BJ (cell line): ENCODE results near the genes PITPNM1 and CDK2AP2.

DNA sequence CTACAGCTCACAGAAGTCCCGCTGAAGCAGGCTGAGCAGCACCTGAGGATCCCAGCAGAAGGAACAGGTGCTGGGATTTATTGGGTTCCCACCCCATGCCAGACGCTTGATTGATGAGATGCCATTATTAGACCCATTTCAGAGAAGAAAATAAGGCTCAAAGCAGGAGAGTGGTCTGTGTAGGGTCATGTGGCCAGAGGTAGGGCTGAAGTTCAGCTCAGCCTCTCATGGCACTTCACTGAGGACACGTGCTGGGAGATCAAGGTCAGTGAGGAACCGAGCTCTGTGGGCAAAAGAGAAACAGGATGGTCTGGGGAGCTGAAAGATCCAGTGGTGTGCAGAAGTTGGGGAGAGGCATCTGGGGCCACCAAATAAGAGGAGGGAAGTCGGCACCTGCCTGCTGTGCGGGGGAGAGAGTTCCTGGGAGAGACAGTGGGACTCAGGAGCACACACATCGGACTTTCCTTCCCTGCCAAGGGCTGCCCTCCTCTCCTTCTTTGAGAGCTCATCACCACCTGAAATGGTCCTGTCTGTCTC, 19.6 kb downstream of the RHOD start:
- CAGE, long polyA plus RNA, result no peak
- RRBS, result no CpG with 5 or more reads among the region's 7 CpGs

DNA sequence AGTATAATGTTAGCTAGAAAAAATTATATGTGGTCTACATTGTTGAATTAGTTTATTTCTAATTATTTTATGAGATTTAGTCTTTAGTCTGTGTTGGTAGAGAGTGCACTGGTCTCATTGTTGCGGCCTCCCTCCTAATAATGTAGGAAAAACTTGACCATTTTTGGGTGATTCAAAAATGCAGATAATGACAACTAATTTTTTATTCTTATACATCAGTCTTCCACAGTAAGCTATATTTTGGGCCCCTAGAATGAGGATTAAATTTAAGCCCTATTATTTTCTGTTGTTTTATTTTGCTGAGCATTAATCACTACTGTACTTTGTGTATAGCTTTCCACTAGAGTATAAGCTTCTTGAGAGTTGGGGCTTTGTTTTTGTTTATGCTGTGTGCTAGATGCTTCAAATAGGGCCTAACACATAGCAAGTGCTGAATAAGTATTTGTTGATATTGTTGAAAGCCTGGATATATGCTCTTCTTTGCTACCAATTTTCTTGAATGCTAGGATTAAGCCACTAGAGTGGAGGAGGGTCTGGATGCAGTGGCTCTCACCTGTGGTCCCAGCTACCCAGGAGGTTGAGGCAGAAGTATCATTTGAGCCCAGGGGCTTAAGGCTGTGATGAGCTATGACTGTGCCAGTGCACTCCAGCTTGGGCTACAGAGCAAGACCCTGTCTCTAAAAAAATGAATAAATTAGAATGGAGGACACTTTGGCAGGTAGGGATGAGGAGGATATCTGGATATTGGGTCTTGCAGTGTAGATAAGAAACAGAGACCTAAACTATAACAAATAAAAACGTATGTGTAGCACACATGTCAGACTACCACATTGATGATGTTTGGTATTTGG, 9.6 kb downstream of the KDM2A start:
- CAGE, long polyA plus RNA, result no peak
- RRBS, result no CpG with 5 or more reads among the region's 2 CpGs

- CAGE, long polyA plus RNA, result no peak
- RRBS, result no CpG with 5 or more reads among the region's 4 CpGs
Observed at GRCh38 chr11:67179747-67180375, 60.8 kb downstream of the KDM2A start.

DNA sequence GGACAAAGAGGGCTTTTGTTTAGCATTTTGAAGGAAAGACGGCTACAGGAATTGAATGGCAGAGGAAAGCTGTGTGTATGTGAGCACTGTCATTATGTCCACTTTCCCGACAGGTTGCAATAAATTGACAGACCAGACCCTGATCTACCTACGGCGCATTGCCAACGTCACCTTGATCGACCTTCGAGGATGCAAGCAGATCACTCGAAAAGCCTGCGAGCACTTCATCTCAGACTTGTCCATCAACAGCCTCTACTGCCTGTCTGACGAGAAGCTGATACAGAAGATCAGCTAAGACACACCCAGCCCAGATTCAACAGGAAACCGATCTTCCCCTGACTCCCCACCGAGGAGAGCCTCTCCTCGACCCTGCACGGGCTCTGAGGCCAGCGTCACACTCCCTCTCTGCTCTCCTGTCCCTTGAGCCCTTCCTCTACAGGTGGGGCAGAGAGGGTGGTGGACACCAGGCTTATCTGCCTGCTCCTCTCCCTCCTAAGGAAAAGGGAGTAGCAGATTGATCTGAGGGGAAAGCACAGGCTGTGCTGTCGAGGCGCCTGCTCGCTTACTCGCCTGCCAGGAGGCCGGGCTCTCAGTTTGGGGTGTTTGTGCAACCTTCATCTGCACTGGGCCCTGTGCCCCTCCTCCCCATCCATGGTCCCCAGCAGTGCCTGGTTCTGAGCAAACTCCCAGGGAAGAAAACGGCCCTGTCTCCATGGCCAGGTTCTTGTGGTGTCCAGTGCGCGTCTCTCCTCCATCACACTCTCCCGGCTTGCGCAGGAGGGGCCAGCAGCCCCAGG, 11.3 kb upstream of the GRK2 start:
- CAGE, long polyA plus RNA, result no peak
- RRBS, result no CpG with 5 or more reads among the region's 25 CpGs

- CAGE, long polyA plus RNA, result no peak
- RRBS, result no CpG with 5 or more reads among the region's 5 CpGs
Observed at GRCh38 chr11:67256343-67256842, 9.9 kb upstream of the GRK2 start.

GRCh38 chr11:67262583-67263225, 3.6 kb upstream of the GRK2 start:
- CAGE, long polyA plus RNA, result no peak
- RRBS, result no CpG with 5 or more reads among the region's 14 CpGs

GRCh38 chr11:67331635-67332391, 21.5 kb downstream of the POLD4 start:
- CAGE, long polyA plus RNA, result no peak
- RRBS, result no CpG with 5 or more reads among the region's 5 CpGs

DNA sequence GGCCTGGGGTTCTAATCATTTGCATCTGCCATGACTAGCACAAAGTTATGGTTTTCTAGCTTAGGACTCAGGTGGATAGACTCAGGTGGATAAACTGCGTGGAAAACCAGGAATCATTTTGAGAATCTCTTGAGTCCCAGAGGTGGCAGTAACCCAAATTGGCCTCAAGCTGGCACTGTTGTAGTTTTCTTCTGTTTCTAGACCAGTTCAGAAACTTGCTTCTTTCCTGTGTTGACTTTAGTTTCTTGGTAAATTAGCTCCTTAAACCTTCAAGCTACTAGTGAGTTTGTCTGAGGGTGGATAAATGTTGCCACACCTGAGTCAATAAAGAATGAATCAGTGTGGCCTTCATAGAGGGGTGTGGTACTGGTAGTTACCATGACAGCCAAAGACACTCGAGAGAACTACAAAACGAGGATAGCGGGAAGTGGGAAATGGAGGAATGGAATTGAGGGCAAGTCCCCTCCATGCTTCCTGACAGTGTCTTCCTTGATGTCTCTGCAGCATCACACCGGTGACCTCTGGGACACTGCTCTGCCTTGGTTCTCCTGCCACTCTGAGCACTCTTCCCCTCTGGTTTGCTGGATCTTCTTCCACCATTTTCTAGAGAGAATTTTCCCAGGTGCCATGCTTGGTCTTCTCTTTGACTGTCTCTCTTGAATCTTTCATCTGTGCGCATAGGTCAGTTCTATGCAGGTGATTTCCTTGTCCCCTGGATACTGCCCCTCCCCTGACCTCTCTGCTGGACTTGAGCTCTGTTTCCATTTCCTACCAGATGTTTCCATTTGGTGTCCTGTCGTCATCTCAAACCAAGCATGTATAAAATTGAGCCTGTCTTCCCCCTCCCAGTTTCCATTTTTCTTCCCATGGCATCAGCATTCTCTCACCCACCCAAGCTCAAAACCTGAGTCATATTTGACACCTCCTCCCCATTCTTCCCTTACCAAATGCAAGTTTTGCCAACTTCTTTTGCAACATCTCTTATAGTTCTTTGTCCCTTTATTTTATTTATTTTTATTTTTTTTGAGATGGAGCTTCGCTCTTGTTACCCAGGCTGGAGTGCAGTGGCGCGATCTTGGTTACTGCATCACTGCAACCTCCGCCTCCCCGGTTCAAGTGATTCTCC, 7.1 kb downstream of the POLD4 start:
- CAGE, long polyA plus RNA, result no peak
- RRBS, result no CpG with 5 or more reads among the region's 12 CpGs

GRCh38 chr11:67349435-67350170, 3.7 kb downstream of the POLD4 start:
- CAGE, long polyA plus RNA, result no peak
- RRBS, result no CpG with 5 or more reads among the region's 4 CpGs

DNA sequence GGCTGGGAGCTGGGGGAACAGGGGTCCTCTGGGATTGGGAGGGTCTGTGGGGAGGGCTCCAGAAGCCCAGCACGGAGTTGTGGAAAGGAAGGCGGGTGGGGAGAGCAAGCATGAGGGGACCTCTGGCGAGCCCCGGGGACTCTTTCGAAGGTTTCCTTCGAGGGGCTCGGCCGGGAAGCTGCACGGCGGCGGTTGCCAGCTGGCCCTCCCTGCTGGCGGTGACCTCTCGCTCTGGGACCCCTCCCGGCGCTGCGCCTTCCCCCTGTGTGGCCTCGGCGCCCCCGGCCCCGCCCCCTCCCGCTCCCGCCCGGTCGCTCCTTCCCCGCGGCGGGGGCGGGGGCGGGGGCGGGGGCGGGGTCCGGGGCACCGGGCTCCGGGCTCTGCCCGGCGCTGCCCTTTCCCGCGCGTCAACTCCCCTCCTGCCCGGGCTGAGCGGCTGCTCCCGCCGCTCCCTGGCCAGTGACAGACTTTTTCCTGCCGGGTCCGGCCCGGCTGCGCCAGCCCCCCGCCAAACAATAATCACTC, 1.0 kb downstream of the CLCF1 start:
- CAGE, long polyA plus RNA, result no peak
- RRBS, result 1% methylated on average over 25 of the region's 48 CpGs

DNA sequence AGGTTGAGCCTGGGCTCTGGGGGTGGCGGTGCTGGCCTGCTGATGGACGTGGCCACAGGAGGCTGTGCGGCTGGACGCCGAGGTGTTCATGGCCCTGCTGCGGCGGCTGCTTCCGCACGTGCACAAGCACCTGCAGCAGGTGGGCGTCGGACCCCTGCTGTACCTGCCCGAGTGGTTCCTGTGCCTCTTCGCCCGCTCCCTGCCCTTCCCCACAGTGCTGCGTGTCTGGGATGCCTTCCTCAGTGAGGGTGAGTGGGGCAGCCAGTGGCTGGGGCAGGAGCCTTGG, 2.8 kb downstream of the TBC1D10C start:
- CAGE, long polyA plus RNA, result no peak
- RRBS, result no CpG with 5 or more reads among the region's 15 CpGs

DNA sequence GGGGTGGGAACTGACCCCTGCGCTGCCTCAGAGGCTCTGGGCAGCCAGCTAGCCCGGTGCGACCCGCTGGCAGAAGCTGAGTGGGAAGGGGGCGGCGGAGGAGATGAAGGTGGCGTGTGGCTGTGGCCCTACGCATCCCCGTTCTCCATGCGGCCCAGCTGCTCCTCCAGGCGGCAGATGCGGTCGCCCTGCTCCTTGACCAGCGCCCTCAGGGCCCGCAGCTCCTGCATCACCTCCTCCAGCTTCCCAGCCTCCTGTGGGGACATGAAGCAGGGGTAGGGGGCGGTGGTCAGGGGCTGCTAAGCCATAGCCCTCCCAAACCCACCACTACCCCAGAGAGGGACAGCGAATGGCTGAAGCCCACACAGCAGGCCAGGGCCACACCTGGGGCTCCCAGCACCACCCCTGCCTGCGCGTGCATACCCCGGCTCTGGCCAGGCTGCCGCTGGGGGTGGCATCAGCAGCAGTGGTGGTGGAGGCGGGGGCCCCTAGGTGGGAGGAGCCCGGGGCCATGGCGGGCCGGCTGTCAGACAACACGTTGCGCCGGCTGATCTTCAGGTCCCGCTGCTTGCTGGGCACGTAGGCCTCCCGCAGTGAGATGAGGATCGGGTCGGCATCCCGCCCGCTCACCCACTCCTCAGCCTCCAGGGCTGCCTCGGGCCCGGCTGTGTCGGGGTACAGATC, 908 bp upstream of the PTPRCAP start:
- CAGE, long polyA plus RNA, result no peak
- RRBS, result 60% methylated on average over 9 of the region's 38 CpGs

DNA sequence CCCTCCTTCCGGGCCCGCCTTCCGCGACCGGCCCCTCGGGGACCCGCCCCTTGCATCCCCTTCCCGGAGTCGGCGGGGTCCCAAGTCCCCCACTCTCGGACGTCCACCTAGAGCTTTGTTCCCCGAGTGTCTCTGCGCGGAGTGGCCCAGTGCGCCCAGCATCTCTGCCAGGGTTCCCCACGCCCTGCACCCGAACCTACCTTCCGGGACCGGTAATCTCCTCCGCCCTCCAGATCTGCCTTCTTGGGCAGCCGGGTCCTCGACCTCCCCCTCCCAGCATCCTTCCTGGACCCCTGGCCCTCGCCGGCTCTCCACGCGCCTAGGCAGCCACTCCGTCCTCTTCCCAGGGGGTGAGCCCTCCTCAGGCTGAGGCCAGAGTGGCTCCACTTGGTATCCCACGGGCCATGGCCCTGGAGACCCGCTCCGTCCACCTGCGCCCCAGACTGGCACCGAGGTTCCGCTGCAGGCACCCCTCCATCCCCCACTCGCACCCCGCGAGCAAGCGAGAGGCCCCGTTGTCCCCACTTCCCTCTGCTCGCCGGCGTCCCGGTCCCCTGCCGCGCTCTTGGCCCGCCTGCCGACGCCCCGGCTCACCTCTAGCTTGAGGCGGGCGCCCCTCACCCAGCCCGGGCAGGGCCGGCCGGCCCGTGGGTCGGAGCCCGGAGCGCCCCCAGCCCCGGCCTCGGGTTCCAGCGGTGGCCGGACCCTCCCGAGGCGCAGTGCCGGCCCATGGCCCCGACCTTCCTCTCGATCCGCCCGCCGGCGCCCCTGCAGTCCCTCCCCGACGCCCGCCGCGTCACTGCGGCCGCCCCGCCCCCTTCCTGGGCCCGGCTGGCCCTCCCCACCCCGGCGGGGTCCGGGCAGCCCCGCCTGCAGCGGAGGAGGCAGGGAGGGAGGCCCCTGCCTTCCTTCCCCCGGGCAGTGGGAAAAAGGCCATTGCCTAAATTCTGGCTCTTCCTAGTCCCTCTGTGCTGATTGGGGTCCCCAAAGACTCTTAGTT, at the start of gene PITPNM1:
Gene PITPNM1, minus strand, starts transcription at position 770 of the 1,000 bp plus-strand sequence.
- CAGE, long polyA plus RNA, result no peak
- RRBS, result 2% methylated on average over 35 of the region's 86 CpGs

- CAGE, long polyA plus RNA, result no peak
- RRBS, result under 1% methylated on average over 22 of the region's 69 CpGs
Observed at GRCh38 chr11:67507156-67508306, at the start of gene CDK2AP2. CDK2AP2 (minus strand) TSS chr11:67508162.

- CAGE, long polyA plus RNA, result no peak
- RRBS, result no CpG with 5 or more reads among the region's 16 CpGs
Observed at GRCh38 chr11:67572645-67573272, 10.9 kb upstream of the GSTP1 start.

DNA sequence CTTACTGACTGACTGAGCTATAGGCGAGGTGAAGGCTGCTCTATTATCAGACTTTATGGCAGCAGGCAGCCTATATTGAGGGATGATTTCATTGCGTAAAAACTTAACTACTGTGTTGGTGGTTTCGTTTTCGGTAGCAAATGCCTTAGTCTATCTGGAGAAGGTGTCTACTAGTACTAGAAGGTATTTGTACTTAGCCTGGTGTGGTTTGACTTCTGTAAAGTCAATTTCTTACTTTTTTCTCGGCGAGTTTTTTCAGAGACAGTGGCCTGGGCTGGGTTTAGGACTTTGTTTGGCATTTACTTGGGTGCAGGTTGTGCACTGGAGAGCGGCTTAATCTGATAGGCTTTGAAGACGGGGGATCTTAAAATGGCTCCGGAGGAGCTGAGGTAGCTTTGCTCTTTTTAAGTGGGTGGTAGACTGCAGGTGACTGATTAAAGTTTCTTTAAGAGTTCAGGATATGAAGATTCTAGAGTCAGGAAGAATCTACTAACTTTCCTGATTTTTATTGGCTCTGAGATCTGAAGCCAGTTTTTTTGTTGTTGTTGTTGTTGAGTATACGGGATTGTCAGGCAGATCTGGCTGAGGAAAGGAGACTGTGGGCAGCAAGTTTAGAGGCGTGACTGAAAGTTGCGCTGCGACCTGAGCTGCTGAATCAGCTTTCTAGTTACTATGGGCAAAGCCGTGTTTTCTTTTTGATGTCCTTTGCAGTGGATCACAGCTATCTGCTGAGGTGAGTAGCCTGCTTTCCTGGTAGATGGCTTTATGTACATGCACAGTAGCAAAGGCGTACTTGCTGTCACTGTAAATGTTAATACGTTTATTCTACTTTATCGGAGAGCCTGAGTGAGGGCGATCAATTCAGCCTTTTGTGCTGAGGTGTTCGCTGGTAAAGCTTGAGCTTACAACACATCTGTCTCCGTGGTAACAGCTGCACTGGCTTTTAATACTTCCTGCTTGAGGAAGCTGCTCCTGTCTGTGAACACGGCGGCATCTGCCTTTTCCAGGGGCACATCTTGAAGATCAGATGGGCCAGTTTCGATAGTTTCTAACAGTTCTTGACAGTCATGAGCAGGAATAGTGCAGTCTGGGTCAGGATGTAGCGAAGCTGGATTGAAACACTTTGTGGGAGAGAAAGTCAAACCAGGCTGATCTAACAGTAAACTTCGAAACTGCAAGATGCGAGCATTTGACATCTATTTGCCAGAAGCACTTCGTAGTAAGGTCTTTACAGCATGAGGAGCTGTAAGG, 119.2 kb downstream of the UNC93B1 start:
- CAGE, long polyA plus RNA, result no peak
- RRBS, result no CpG with 5 or more reads among the region's 27 CpGs

- CAGE, long polyA plus RNA, result no peak
- RRBS, result 93% methylated on average over 10 of the region's 31 CpGs
Observed at GRCh38 chr11:68033212-68034255, 3.1 kb downstream of the NDUFS8 start.

DNA sequence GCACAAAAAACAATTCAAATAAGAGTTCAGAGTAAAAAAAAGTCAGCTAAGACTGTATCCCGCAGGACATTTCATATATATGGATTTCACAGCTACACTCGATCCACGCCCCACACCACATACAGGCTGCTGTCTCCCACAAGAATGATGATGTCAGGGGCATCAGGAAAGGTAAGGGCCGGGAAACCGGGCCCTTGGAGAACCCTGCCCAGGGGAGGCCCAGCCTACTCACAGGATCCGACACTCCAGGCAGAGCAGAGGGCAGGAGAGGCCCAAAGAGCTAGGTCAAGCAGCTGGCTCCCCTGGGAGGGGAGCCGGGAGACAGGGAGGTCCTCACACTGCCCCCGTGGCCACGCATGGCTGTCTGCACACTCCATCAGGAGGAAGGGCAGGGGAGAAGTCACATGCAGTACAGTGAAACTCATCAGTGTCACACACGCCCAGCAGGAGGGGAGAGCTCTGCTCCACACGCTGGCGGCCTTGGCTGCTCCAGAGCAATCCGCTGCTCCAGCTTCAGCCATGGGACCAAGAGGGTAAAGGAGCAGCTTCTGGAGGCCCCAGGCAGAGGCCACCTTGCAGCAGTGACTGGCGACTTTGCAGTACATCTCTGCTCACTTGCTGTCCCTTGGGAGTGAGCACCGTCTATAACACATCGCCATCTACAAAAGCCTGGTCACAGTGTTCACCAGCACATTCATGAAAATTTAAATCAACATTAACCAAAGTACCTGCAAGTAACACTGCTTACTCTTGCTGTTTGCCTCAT, 14.3 kb downstream of the TCIRG1 start:
- CAGE, long polyA plus RNA, result no peak
- RRBS, result no CpG with 5 or more reads among the region's 16 CpGs

DNA sequence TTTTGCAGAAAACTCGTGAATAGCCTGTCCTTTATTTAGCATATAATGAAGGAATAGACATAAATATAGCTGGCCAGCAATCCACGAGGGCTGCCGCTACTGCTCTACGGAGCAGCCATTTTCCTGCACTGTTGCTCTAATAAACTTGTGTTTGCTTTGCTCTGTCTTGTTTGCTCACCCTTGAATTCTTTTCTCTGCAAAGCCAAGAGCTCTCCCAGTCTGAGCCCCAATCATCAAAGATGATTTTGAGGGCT, 16.6 kb upstream of the CHKA start:
- CAGE, long polyA plus RNA, result no peak
- RRBS, result no CpG with 5 or more reads among the region's 4 CpGs

GRCh38 chr11:68214064-68214664, 1.1 kb upstream of the KMT5B start:
- CAGE, long polyA plus RNA, result no peak
- RRBS, result 3% methylated on average over 21 of the region's 52 CpGs